ENCODE measurements around the gene LCN15.

GRCh38 chr9:136501614-136502559 is 19.0 kb upstream of the SEC16A start:
- PRO-cap, 2 experiments = no peak in any of the 2 experiments

GRCh38 chr9:136526553-136527074 is 19.2 kb downstream of the NOTCH1 start:
- PRO-cap, 2 experiments = peak in 1 of 2 experiments; most common plus-strand start chr9:136526868 (in 1); most common minus-strand start chr9:136526760 (in 1)

DNA sequence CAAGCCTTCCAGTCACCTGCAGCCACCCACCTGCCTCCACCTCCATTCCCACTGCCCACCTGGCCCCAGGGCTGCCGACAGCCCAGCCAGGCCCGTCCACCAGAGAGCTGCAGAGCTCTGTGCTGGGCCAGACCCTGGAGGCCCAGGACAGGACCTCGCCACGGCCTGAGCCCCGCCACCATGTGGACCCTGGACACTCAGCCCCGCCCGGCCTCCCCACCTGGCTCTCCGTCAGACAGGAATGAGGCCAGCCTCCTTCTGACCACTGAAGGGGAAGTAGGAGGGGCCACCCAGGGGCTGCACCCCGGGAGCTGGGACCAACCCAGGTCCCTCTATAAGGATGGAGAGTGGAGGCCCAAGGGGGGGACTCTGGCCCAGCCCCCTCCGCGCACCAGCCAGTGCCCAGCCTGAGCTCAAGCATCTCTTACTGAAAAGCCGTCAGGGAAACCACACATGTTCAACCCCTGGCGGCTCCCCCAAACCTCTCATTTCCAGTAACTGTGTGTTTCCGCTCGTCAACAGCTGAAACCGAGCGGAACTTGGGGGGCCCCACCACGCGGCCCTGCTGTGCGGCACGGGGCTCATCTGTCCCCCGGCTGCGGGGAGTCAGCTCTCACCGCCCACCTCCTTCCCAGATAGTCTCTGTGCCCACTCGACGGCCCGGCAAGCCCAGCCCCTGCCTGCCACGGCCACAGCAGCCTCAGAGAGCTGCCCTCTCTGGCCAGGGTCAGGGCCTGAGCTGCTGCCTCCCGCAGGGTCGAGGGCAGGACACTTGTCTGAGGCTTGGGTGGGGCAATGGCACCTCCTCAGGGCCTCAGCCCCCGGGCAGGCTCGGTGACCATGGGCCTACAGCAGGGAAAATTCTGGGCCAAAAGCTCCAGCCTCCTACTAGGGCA is 12.7 kb downstream of the NOTCH1 start:
- PRO-cap, 2 experiments = no peak in any of the 2 experiments

- PRO-cap, 2 experiments = peak in 2 of 2 experiments; most common plus-strand start chr9:136546898 (in 1); most common minus-strand start chr9:136546784 (in 1)
These were observed 1.2 kb upstream of the NOTCH1 start for GRCh38 chr9:136546635-136547842.

DNA sequence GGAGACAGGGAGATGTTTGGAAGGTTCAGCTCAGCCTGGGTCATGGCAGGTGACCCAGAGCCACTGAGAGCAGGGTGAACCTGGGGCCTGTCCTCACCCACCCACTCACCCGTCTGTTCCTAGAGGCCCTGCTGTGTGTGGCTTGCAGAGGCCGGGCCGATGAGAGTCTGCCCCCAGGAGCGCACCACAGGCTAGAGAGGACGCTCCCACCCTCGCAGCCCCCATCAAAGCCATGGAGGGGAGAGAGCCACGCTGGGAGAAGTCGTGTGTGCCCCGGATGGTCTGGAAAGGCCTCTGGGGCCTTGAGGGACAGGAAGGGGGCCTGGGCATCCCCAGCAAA is 42.7 kb upstream of the NOTCH1 start:
- PRO-cap, 2 experiments = no peak in any of the 2 experiments

- PRO-cap, 2 experiments = no peak in any of the 2 experiments
These were observed 58.0 kb upstream of the EGFL7 start for GRCh38 chr9:136604688-136605176.

DNA sequence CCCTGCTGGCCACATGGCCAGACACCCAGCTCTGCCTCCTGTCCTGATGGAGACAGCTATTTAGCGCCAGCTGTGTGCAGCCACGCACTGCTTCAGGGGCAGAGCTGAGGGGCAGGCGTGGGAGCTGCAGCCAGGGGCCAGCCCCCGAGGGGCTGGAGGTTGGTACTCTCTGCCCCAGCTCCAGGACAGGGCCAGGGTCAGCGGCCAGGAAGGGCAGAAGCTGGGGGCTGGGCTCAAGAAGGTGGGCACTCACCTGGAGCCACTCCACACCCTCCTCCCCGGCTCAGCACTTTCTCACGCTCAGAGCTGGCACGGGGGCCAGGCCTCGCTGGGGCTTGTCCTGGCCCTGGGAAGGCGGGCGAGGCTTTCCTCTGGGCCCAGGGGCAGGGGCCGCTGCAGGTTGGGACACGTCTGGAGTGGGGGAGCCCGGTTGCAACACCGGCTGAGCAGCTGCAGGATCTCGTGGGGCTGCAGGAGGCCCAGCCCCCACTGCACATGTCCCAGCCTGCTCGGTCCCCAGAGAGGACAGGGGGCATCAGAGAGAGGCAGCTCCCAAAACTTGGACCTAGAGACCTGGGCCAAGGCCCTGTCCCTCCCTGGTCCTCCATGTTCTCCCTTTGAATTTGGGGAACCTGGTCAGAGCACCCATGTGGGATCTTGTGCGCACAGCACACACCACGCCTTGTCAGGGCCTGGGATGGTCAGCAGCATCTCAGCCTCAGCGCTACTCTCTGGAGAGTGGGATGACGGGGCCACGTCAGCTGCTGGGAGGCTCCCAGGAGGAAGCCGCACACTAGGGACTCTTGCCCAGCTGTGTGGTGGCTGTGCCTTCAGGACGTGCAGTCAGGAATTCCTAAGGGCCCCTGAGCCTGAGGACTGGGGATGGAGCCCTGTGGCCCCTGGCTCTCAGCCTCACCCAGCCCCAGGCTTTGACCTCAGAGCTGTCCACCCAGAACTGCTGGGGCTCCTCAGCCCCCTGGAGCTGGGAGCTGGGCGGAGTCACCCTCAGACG is 38.8 kb upstream of the EGFL7 start:
- PRO-cap, 2 experiments = no peak in any of the 2 experiments

DNA sequence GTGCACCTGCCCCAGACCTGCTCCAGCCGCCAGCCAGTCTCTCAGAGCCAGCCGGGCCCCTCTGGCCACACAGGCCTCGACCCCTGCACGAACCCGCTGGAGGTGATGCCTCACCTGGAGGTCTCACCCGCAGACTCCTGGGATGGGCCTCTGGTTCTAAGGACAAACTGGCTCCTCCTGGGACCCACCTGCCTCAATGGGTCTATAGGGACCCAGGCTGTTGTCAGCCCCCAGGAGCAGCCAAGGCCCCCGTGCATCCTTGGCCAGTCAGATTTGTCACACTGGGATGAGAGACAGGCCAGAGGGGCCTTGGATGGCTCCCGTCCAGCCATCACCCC is 38.1 kb upstream of the EGFL7 start:
- PRO-cap, 2 experiments = no peak in any of the 2 experiments

DNA sequence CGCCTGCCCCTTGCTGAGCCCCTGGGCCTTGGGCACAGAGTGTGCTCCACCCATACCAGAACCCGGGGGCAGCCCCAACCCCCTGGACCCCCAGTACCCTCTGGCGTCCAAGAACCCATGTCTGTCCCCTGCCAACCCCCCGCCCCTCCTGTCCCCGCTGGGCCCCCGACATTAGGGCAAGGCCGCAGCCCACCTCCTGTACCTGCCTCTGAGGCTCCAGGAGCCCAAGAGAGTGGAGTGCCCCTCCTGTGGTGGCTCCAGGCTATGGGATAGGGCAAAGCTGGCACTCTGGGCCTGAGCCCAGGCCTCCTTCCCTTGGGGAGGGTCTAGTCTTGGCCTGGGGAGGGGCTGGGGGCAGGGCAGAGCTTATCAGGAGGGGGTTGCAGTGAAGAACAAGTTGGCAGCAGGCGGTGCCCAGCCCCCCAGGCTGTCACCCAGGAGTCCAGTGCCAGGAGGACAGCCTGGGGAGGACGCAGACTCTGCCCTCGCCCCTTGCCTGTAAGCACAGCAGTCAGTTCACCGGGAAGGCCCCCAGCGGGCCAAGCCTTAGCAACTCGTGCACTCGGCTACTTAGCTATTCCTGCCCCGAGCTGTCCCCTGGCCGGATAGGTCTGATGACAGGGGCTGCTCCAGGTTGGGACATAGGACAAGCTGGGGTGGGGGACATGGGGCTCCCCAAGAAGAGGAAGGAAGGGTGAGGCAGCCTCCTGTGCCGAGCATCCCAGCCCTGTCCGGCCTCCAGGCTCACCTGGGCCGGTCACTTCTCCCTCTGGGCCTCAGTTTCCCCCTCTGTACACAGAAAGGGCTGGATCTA is 2.4 kb upstream of the EGFL7 start:
- PRO-cap, 2 experiments = no peak in any of the 2 experiments

DNA sequence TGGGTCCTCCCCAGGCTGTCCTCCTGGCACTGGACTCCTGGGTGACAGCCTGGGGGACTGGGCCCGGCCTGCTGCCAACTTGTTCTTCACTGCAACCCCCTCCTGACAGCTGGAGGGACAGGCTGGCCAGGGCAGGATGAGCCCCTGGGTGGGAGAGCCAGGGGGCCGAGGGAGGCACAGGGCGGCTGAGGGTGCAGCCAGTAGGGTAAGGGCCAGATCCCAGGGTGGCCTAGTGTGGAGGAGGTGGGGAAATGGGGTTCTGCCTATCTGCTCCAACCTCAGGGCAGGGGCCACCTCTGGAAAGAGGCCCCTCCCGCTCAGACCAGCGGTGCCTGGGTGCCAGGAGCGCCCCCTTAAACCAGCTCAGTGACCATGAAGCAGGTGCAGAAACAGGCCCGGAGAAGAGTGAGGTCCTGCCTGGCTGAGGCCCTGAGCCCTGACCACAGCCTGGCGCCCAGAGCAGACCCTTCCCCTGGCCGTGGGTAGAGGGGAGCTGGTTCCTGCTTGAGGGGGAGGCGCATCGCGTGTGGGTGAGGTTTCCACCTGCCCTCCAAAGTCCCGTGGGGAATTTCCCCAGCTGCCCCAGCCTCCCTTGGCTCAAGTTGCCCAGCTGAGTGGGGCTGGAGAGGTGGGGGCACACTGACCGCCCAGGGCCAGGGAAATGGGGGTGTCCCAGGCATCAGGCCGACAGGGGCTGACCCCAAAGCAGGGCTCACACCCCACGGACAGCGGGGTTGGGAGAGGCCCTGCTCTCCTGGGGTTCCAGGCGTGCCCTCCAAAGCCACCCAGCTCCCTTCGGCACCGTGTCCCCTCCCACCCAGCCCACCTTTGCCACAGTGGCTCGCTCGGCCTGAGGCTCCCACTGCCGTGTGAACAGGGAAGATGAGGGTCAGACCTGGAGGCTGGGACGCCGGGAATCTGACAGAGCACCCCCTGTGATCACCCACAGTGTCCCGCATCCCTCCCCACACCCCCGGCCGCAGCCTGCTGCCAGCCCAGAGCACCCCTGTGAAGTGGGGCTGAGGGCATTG is 1.2 kb upstream of the EGFL7 start:
- PRO-cap, 2 experiments = no peak in any of the 2 experiments

DNA sequence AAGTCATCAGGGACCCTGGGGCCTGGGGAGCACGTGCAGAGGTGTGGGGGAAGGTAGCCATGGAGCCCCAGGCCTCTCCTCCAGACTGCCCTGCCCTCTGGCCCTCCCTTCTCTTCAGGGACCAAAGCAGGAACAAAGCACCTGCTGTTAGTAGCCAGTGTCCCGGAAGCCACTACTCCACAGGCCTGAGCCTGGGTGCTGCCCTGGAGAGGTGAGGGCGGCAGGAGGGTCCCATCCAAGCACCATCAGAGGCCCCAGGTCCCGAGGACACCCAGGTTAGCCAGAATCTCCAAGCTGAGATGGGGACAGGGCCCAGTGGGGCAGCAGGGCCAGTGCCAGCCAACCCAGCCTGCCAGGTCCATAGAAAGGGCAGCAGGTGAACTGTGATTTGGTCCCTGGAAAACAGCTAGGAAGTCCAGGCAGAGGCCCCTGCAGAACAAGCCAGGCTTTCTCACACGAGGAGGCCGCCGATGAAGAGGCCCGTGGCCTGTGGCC is 2.2 kb downstream of the AGPAT2 start:
- PRO-cap, 2 experiments = peak in 1 of 2 experiments; most common plus-strand start position 150 of the sequence (in 1)

- PRO-cap, 2 experiments = no peak in any of the 2 experiments
These were observed 3.5 kb upstream of the AGPAT2 start for GRCh38 chr9:136690688-136691170.

GRCh38 chr9:136764334-136764784 is at the start of gene LCN15:
LCN15 (minus strand) TSS chr9:136764518.
- PRO-cap, 2 experiments = peak in 1 of 2 experiments; most common plus-strand start chr9:136764592 (in 1); most common minus-strand start chr9:136764518 (in 1)

DNA sequence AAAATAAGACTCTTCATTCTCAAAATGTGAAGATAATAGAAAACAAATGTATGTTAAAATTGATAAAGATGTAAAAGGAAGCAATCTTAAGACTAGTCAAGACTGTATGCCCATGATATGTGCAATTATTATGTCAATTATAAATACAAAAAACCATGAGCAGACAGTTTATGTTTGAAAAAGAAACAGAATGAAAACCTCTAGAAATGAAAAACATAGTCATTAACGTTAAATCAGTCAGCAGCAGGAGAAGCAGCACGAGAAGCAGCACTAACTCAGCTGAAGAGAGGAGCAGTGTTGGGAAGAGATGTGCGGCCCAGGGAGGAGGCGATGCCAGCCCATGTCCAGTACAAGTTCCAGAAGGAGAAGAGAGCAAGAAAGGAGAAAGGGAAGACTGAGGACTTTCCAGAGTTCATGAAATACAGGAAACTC is 9.2 kb downstream of the RABL6 start:
- PRO-cap, 2 experiments = no peak in any of the 2 experiments

- PRO-cap, 2 experiments = no peak in any of the 2 experiments
These were observed 5.0 kb downstream of the MAMDC4 start for GRCh38 chr9:136857004-136857646.

- PRO-cap, 2 experiments = peak in 1 of 2 experiments; most common plus-strand start chr9:136881912 (in 1); most common minus-strand start chr9:136882162 (in 1)
These were observed 4.5 kb upstream of the TRAF2 start for GRCh38 chr9:136881623-136882454.

GRCh38 chr9:136939413-136939702 is 5.2 kb downstream of the FBXW5 start:
- PRO-cap, 2 experiments = no peak in any of the 2 experiments

- PRO-cap, 2 experiments = no peak in any of the 2 experiments
These were observed 2.1 kb downstream of the C8G start for GRCh38 chr9:136946753-136947865.

DNA sequence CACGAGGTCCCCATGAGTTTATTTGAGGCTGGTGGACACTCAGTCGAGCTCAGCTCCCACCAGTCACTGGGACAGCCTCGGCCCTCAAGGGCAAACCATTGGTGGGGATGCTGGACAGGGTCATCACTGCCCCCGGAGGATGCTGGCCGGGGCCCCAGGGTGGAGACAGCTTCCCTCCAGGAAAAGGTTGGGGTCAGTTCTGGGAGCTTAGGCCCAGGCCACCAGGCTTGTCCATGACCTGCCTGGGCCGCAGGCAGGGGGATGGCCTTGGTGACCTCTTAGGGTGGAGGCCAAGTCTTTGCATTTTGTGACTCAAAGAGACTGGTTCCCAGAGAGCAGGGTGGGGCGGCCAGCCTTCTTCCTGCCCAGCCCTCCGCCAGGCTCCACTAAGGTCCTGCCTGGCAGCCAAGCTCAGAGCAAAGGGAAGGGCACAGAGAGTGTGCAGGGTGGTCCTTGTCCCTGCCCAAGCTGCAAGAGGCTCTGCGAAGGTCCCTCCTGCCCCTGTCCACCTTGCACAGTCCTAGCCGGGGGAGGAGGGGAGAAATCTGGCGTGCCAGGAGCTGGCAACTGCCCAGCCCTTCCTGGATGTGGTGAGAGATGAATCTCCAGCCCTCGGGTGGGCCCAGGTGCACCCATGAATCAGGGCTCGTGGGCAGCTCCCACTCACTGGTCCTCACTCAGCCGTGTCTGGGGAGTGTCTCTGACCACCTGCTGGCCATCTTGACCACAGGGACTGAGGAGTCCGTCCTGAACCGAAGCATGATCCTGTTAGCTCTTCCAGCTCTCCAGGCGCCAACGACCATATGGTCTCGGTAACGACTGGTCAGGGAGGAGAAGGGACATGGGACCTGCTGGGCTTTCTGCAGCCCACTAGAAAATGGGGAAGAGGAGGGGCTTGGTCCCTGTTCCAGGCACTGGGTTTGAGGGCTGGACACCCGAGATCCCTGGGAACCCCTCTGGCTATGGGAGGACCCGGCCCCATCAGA is 2.3 kb upstream of the PTGDS start:
- PRO-cap, 2 experiments = no peak in any of the 2 experiments

DNA sequence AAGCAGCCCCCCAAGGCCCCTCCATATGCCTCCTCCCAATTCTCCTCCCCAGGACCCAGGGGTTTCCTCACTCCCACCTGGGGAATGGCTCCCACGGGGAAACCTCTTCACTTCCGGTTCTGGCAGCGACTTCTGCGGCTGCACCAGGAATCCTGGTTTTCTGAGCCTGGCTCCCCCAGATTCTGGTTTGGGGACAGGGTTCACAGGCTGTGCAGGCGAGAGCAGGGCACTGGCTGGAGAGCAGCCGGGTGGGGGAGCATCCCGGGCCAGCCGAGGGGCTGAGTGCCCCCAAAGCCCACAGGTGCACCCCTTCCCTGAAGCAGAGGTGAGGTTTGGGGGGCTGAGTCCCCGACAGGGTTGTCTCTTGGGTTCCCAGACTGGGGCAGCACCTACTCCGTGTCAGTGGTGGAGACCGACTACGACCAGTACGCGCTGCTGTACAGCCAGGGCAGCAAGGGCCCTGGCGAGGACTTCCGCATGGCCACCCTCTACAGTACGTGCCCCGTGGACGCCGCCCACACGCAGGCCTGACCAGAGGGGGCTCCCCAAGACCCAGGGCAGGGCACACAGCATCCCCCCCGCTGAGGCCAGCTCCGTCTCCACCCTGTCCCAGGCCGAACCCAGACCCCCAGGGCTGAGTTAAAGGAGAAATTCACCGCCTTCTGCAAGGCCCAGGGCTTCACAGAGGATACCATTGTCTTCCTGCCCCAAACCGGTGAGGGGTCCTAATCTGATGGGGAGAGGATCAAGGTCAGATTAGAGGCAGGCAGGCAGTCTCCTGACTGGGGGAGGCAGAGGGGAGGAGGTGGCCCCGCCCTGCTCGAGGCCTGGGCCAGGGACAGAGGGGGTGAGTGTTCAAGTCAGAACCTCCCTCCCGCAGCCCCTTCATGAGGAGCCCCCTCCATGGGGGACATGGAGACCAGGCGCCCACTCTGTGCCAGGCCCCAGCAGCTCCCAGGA is 2.5 kb downstream of the PTGDS start:
- PRO-cap, 2 experiments = no peak in any of the 2 experiments